GM19240 (cell line): ENCODE data around the genes CFAP91, NR1I2, LRRC58, POLQ and HCLS1.

DNA sequence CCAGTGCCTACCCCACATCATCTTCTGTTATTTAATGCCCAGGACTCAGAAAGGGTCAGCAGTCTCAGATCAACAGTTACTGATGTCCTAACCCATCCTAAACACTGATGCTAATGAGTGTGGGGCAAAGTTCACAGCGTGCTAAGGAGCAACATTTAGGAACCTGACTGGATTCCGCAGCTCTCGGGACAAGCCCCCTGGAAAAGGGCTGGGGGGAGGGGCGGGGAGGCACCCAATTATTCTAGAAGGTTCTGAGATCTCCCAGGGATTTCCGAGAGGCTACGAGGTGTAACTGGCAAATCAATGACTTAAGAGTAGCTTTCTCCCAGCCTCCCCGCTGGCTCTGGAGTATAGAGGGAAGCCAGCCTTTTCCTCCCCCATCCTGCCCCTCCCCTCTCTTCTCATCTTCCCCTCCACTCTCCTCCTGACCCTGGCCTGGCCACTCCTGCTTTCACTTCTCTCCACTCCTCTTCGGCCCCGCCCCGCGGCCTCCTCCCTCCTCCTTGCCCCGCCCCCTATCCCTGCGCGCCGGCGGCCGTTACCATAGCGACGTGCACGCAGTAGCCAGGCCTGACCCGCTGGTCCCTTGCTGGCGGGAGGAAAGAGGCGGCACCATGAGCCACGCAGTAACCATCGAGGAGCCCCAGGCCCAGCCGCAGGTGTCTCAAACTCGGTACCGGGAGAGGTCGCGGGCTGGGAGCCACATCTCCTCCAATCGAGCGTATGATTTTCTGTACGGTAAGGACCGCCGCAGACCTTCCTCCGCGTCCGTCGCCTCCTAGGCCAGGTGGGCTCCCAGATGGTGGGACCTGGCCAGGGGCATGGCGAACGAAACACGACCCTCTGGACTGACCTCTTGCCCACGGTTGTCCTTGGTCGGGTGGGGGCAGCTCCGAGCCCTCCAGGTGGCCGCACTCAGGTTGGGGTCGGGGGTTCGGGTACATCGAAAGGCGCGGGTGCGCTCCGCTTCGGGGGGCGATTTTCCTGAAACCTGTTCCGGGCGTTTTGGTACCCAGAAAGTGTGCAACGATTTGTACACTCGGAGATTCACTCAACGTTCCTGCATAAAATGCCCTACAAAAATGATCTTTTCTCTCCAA is at the start of gene CFAP91:
Gene CFAP91 (plus strand): TSS at position 538 of the 1,100 bp plus-strand sequence.
- RRBS, result no CpG with 5 or more reads among the region's 60 CpGs

DNA sequence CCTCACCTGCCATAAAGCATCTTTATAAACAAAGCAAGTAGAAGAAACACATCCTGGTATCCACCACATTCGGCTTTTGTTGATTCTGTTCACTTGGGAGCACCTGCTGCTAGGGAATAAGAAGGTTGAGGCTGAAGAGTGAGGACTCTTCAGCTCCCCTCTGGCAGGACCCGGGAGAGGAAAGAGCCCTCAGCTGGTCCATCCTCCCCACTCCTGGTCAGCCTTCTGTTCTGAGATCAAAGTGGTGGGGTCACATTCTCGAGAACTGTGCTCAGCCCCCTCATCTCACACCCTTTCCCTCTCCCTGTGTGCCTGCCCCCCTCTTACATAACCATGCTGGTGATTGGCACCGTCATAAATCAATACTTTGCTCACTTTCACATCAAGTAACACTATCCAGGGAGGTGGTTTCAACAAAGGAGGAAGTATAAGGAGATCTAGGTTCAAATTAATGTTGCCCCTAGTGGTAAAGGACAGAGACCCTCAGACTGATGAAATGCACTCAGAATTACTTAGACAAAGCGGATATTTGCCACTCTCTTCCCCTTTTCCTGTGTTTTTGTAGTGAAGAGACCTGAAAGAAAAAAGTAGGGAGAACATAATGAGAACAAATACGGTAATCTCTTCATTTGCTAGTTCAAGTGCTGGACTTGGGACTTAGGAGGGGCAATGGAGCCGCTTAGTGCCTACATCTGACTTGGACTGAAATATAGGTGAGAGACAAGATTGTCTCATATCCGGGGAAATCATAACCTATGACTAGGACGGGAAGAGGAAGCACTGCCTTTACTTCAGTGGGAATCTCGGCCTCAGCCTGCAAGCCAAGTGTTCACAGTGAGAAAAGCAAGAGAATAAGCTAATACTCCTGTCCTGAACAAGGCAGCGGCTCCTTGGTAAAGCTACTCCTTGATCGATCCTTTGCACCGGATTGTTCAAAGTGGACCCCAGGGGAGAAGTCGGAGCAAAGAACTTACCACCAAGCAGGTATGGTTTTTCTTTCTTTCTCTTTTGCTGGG is at the start of gene NR1I2:
Gene NR1I2 (plus strand): TSS at position 785 of the 1,016 bp plus-strand sequence.
- RRBS, result no CpG with 5 or more reads among the region's 14 CpGs

- RRBS, result no CpG with 5 or more reads among the region's 5 CpGs
These were observed 53.1 kb upstream of the GSK3B start for GRCh38 chr3:120147262-120147814.

- RRBS, result 2% methylated on average over 26 of the region's 100 CpGs
These were observed at the start of gene LRRC58 for GRCh38 chr3:120348995-120350206. Gene LRRC58, minus strand, starts transcription at chr3:120349354.

GRCh38 chr3:120387753-120388089 is 38.6 kb upstream of the LRRC58 start:
- RRBS, result no CpG with 5 or more reads among the region's 10 CpGs

DNA sequence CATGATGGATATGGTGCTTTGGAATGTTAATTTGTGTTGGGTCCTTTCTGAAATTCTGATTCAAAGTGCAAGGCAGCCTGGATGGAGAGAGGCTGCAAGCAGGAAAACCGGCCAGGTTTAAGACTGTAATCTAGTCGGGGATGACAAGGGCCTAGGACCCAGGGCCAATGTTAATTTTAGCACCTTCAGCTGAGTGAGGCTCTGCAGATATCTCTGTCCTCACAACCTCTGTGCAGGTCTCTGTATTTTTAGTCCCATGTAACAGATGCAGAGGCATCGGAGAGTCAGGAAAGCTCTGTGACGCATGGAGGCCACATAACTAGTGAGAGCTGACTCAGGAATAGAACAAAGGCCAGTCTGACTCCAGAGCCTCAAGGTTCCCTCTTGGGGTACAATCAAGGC is 31.1 kb downstream of the FSTL1 start:
- RRBS, result no CpG with 5 or more reads among the region's 4 CpGs

DNA sequence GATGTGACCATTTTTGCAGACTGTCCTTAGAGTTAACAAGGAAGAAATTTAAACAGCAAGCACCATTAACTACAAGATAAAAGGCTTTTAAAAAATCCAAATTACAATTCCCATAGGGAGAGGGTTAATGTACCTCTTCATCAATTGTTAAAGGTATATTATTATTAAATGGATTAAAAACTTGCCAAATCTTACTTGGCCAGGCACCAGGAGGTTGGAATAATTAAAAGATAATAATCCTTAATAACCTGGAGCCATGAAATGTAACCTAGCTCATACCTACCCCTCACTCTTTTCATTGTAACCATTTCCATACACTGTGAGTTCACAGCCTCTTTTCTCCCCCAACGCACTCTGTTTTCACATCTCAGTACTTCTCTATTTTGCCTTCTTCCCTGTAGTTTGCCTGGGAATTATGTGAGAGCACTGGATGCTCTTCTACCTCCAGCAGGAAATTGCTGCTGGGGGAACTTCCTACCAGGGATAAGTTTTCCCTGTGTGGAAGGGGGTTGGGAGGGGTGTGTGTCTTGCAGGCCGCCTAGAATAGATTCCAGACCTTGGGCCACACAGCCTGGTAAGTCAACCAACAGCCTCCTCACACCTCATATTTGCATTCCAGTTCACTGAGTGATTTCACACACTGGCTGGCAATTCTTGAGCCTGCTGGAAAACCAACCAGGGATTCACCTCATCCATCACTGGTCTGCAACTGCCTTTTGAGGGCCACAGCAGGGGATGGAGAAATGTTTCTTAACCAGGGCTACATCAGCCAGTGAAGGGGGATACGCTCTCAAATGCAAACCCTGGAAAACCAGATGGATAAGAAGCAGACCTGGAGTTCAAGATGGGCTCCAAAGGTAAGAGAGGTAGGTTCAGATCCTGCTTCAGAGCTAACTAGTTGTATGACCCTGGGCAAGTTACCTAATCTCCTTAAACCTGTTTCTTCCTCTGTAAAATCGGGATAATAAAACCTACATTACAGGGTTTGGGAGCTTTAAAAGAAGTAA is 2.2 kb downstream of the FSTL1 start:
- RRBS, result no CpG with 5 or more reads among the region's 4 CpGs

DNA sequence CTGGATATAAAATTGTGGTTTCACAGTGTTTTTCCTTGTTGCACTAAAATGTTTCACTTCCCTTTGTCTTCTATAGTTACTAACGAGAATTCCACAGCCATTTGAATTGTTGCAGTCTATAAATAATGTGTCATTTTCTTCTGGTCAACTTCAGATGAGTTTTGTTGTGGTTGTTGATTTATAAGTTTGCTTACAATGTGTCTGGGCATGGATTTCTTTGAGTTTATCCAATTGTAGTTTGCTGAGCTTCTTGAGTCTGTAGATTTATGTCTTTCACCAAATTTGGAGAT is 63.3 kb upstream of the NDUFB4 start:
- RRBS, result no CpG with 5 or more reads among the region's 1 CpG

DNA sequence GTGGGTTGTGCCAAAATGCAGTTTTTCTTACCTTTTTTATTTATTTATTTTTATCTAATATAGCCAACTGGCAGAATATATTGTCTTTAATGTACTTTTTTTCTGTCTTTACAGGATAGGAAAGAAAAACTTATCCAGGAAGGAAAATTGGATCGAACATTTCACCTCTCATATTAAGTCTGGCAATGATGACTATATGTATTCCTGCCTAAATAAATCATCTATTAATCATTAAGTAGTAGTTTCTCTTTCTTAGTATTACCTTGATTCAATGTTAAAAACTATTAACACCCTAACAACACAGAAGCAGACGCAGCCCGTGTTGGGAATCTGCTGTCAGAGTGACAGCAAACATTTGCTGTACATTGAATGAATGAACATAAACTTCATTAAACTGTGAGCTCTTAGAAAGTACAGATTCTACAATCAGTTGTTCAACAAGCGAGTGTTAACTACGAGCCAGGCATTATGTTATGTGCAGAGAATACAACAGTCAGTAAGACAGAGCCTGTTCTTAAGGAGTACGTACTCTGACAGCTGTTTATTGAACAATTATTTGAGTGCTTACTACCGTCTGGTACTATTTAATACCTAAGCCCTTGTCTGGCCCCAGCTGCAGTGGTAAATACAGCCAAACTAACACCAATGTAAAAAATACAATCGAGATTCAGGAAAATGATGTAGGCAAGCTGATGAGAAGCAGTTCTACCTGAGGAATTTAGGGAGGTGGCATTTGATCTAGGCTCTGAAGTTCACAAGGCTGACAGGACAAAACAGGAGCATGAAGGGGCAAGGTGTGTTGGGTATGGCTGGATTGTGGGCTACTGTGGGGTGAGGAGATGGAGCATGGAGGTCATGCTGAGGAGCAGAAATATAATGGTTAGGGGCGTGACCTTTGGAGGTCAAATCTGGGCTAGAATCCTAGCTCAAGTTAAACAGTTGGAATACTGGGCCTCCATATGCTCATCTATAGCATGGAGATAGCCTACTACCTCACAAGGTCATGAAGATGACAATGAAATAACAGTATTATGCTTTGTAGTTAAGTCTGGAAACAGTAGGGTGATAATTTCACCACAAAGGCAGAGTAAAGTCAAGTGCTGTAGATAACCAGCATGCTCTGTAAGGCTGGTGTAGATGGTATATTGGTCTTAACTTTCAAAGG is 6.3 kb downstream of the NDUFB4 start:
- RRBS, result no CpG with 5 or more reads among the region's 9 CpGs

DNA sequence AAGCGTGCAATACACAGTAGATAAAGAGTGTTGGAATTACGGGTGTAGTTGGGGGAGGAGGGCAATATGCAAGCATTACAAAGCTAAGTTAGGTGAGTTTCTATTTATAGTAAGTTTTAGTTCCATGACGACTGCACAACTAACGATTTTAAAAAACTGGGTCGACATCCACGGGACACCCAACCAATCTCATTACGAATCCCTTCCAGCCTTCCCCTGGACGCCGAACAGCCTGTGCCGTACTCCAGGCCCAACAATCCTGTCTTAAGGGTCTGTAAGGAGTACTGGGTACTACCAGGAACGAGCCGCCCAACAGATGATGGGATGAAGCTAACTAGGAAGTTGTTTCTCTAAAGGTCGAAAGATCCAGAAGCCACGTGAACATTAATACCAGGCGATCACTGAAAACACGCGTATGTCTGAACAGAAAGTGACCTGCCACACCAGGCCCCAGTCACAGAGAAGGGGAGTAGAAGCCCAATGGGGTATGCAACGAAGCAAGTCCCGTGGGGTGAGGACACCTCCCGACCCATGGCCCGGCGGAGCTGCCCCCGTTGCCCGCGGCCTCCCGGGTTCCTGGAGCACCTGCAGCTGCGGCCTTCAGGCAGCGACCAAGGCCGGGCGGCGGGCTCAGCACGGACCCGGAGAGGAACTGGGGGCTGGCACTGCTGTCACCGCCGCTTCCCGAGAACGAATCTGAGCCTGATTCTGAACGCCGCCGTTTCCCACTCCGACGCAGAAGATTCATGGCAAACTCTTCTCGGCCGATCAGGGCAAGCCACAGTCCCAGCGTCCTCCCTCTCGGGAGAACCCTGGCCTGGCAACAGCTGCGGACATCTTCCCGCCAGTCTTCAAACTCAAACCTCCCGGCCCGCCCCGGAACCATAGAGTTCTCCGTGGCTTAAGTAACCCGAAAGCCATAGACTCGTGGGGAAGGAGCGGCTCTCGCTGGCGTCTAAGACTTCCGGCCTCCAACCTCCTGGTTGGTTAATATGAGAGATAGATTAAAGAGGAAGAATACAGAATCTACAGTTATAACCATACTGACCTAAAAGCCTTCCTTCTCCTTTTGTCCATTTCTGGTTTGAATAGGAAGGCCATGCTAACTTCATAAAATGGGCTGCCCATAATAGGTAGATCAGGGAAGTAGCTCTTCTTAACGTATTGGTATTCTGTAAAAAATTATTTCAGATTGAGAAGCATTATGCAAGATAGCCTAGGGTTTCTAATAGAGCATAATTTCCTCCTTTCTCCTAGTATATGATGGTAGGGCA is at the start of gene POLQ:
Gene POLQ (minus strand): TSS at position 859 of the 1,274 bp plus-strand sequence.
- RRBS, result 3% methylated on average over 11 of the region's 59 CpGs

GRCh38 chr3:121660189-121661281 is at the start of gene HCLS1:
Gene HCLS1, minus strand, starts transcription at chr3:121660903.
- RRBS, result no CpG with 5 or more reads among the region's 11 CpGs

- RRBS, result no CpG with 5 or more reads among the region's 4 CpGs
These were observed 1.0 kb downstream of the EAF2 start for GRCh38 chr3:121836034-121836404.

GRCh38 chr3:122184171-122184968 is 902 bp downstream of the CASR start:
- RRBS, result 15% methylated on average over 20 of the region's 60 CpGs

- RRBS, result no CpG with 5 or more reads among the region's 2 CpGs
These were observed 13.6 kb upstream of the PDIA5 start for GRCh38 chr3:123053090-123053674.

DNA sequence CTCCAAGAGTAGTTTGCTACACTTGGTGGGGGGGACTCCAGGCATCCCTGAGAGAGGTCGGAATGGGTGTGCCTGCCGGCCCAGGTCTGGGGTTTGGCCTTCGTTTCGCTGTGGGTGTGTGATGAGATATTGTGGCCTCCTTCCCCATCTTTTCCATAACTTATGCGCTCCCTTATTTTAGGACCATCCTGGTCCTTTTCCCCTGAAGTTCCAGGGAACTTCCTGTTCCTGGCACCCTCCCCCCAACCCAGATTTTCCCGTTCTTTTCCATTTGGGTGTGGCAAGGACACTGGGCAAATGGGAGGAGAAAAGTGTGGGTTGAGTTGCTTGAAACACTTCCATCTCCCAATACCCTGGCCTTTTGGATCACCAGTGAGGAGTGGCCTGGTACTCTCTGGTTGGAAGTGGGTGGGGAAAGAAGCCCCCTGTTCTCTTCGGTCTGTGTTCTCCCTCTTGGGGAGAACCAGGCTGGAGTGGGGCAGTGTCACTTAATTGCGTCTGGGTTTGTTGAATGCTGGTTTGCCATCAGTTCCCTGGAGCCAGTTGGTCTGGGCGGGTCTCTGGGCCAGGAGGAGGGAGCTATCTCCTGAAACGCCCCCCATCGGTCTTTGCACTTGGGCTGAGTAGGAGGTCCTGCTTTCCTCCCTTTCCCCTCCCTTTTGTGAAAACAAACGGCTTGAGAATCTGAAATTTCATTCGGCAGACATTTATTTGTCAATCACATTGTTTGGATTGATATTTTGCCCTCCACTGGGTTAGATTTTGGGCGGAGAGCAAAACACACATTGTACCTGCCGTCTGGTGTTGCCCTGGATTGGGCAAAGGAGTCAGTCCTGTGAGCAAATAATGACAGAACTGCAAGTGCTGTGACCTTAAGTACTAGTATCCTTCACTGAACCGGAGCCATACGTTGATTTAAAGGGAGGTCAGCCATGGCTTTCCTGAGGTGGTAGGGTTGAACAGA is 1.4 kb downstream of the PDIA5 start:
- RRBS, result no CpG with 5 or more reads among the region's 17 CpGs

DNA sequence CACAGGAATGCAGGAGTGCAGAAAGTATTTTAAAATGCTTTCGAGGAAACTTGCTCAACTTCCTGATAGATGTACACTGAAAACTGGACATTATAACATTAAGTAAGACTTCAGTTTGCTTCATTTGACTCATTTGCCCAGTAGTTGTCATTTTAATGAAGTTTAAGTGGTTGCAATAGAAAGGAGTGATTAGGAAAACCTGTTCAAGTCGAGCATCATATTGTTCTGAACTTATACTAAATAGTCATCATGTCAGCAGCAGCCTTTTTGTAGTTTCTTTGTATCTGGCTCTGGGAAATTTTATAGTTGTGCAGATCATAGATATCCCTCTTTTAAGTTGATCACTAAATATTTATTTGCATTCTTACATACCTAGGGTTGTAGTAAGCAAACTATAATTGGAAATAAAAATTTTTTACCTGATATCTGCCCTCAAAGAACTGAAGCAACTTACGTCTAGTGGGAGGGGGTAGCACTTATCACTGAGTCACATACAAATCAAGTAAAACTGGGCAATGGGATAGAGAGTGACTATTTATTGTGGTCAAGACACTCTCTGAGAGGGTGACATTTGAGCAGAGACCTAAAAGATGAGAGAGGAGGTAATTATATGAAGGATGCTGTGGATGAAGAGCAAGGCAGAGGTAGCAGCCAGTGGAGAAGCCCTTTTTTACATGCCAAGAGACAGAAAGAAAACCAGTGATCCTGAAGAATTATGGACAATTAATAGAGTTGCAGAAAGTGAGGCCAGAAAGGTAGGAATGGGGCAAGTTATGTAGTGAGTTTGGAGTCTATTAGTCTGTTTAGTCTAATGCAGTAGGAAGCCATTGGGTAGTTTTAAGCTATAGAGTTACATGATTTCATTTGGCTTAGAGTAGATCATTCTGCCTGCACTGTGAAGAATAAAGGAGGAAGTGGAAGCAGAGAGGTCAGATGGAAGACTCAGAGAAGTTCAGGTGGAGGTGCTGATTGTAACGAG is 7.8 kb downstream of the SEC22A start:
- RRBS, result no CpG with 5 or more reads among the region's 4 CpGs

GRCh38 chr3:123210277-123211556 is 9.0 kb downstream of the SEC22A start:
- RRBS, result no CpG with 5 or more reads among the region's 8 CpGs

DNA sequence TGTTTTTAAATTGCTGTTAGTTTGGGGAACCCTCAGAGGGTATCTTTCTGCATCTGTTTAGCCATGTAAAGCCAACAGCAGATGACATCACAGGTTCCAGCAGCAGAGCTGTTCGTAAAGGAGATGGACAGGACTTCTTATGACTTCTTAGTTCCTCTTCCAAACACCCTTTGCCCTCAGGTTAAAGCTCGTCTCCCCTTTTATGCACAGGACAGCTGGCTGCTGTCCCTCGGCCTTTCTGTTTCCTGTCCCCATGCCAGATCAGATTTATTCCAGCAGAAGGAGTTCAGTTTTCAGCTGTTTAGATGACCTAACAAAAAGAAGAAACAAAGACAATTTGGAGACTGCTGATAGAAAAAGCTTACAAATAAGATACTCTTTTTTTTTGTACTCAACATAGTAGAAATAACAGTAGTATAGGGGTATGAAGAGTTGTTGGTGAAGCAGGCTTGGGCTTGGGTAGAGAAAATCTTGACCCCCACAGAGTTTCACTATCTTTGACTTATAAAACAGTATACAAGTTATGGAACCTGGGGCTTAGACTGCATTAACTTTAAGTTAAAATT is 45.2 kb downstream of the SEC22A start:
- RRBS, result no CpG with 5 or more reads among the region's 3 CpGs

GRCh38 chr3:123284231-123284631 is 82.5 kb downstream of the SEC22A start:
- RRBS, result no CpG with 5 or more reads among the region's 12 CpGs

DNA sequence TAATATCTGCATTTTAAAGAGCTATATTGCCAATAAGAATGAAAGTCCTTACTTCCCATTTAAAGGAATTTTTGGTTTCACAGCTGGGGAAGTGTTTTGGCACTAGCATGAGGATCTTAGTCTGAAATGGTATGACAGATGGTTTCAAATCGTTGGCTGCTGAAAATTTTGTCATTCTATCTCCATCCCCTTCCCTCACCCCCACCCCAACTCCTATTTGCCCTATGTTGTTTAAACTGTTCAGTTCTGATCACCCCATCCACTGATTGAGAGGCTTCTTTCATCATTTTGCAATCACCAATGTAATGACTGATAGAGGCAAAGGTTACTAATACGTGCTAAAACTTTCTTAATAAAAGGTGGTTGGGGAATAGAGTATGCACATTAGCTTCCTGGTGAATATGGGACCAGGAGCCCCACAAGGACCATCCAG is 105.7 kb downstream of the SEC22A start:
- RRBS, result no CpG with 5 or more reads among the region's 2 CpGs